Paraaortic lymph node (tissue), 1 donor: ENCODE measurements around the genes PDCD6IP, ARPP21 and DLEC1.

DNA sequence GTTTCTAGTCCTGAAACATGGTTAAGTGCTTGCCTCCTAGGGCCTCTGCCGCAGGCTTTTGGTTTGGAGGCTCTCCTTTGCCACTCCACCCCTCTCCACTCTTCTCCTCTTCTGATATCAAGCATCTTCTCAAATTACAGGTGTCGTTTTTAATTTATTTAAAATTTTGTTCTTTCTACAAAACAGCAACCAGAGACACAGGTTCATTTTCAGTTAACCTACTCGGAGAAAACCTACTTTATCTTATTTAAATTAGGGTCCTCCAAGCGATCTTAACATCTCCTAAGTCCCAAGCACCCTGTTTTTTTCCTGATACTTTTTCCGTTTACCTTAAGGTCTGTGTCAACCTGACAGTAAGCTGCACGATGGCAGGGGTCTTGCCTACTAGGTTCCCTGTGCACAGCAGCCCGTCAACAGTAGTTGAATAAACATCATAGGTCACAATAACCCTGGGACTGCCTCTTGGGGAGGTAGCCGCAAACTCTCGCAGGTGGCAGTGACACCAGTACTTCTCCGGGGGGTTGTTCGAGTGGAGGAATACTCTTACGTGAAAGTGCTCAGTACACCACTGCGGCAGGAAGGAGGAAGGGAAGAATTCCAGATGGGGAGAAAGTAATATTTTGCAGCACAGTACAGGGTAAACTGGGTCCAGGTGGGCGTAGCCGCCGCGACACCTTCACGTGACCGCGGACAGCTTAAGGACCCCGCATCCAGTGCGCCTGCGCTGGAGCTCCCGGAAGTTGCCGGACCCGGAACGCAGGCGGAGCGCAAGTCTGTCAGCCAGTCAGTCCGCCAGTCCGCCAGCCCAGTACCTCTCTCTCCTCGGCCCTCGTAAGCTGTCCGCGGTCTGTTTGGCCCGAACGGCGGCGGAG lies at the start of gene PDCD6IP:
PDCD6IP (plus strand) TSS at position 783 of the 872 bp plus-strand sequence.
- PRO-cap, result bidirectional peak, plus-strand start at position 787 of the sequence, minus-strand start at position 669 of the sequence

DNA sequence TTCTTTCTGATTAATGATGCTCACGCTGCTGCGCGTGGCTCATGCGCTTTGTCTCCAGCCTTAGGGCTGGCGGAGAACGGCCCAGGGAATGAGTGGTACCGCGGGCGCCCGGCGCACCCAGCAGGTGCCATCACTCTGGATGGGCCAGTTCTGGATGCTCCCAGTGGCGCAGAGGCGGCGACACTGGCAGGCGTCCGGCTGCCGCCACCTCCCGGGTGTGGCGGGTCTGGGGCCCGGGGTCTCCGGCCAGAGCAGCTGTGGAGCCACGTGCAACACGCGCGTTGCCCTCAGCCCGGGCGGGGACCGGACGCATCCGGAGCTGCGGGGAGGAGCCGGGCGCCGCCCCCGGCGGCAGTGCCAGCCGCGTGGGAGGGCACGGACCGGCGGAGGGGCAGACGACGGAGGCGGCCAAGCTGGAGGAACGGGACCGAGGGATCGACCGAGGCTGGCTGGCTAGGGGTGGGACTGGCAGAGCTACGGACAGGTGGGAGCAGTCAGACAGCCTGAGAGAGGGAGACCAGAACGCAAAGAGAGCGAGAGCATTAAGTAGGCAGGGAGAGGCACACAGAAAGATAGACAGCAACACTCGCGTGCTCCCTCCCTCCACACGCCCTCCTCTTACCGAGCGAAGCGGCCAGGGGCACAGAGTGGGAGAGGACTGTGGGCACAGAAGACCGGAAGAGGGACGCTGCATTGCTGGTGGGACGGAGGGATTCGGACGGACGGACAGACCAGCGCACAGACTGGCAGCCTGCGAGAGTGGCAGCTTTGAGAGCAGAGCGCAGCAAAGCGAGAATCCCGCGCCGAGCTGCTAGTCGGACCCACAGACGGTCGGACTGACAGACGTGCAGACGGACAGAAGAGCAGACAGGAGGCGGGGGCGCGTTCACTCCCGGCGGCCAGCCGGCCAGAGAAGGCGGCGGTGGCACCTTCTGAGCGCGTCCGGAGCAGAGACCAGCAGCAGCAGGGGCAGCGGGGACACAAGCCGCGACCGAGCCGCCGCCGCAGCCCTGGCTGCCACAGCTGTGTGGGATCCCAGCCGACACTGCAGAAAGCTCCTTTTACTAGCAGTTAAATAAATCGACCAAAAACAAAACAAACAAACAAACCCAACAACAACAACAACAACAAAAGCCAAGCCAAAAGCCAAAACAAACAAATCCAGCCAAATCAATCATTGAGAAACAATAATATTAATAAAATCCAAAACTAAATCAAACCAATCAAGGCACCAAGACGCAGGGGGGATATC lies at the start of gene ARPP21:
ARPP21 (plus strand) TSS at position 394 of the 1,252 bp plus-strand sequence.
- PRO-cap, result no peak

DNA sequence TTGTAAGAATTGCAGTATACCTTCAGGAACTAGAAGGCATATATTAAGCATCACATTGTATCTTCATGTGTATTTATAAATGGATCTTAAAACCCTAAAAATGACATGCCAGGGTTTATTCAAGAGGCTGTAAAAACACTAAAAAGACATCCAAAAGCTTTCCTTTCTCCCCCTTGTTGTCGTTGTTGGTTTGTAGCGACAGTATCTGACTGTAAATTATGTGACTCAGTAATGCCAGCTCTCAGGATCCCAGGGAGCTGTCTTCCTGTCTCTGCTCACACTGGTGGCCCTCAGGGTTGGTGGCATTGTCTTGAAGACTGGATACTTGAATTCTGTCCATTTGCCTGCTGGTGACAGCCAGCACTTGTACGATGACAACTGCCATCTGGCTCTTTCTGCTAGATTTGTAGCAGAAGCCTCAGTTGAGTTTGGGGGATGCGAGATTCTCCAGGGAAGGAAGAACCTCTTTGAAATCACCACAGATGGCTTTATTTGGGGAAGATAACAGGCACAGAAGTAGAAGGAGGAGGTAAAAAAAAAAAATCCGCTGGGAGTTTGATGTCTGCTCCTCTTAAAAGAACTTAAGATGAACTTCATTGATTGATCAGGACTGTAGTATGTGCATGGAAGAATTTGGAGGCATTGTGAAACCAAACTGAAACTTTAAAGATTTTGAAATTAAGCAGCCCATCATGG lies 120.8 kb downstream of the ARPP21 start:
- PRO-cap, result no peak

GRCh38 chr3:36136411-36136869 lies 243.9 kb upstream of the STAC start:
- PRO-cap, result no peak

GRCh38 chr3:36453010-36453615 lies 72.8 kb downstream of the STAC start:
- PRO-cap, result no peak

GRCh38 chr3:36856280-36856758 lies 88.5 kb downstream of the TRANK1 start:
- PRO-cap, result no peak

- PRO-cap, result no peak
Observed at GRCh38 chr3:36905348-36905603, 39.6 kb downstream of the TRANK1 start.

- PRO-cap, result no peak
Observed at GRCh38 chr3:37052935-37054079, 60.0 kb downstream of the MLH1 start.

- PRO-cap, result no peak
Observed at GRCh38 chr3:37054938-37055442, 61.7 kb downstream of the MLH1 start.

- PRO-cap, result no peak
Observed at GRCh38 chr3:37162573-37163927, 11.3 kb downstream of the LRRFIP2 start.

GRCh38 chr3:37221181-37221803 lies 21.8 kb upstream of the GOLGA4 start:
- PRO-cap, result no peak

- PRO-cap, result no peak
Observed at GRCh38 chr3:37299217-37299535, 56.1 kb downstream of the GOLGA4 start.

DNA sequence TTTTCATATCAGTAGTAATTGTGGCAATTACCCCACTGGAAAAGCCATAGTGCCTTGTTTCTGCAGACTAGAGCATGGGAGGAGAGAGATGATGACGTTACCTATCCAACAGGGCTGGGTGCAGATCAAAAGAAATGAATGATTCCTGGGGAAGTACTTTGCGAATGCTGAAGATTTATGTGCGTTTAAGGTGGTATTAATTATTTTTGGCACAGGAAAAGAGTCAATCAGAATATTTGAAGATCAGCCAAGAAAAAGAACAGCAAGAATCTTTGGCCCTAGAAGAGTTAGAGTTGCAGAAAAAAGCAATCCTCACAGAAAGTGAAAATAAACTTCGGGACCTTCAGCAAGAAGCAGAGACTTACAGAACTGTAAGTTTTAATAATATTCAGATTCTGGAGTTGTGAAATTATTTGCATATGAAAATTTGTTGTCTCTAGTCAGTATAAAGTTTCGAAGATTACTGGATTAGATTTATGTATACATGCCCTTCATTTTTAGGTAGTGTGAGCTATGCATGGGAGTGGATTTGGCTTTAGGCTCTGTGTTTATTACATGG lies 78.5 kb downstream of the GOLGA4 start:
- PRO-cap, result no peak

GRCh38 chr3:37323949-37324396 lies 80.9 kb downstream of the GOLGA4 start:
- PRO-cap, result no peak

GRCh38 chr3:37545586-37546014 lies 93.7 kb downstream of the ITGA9 start:
- PRO-cap, result unidirectional peak, minus-strand start at chr3:37545642

GRCh38 chr3:38039022-38039847 lies at the start of gene DLEC1:
Gene DLEC1 (plus strand): TSS chr3:38039208.
- PRO-cap, result no peak

- PRO-cap, result no peak
Observed at GRCh38 chr3:38135674-38136231, 1.2 kb downstream of the ACAA1 start.

- PRO-cap, result bidirectional peak, plus-strand start at chr3:38165202, minus-strand start at chr3:38165017
Observed at GRCh38 chr3:38164276-38165330, 734 bp upstream of the OXSR1 start.

DNA sequence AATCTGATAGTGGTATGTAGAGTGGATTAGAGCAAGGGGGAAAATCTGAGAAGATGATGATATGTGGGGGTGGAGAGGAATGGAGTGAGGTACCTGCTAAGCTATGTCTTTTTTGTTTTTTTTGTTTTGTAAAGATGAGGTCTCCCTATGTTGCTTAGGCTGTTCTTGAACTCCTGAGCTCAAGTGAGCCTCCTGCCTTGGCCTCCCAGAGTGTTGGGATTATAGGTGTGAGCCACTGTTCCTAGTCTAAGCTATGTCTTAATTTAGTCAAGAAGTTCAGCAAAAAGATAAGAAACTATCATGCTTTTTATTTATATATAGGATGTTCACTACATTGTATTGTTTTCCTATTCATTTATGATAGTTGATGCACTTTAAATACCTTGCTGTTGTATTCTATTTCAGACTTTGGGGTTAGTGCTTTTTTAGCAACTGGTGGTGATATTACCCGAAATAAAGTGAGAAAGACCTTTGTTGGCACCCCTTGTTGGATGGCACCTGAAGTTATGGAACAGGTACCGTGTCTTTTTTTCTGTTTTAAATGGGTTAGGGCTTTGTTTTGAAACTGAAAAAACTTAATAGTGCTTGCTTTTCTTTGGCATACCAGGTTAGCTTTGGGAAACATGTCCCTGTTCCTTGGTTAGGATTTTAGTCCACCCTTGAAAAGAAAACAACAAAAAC lies 44.3 kb upstream of the SLC22A13 start:
- PRO-cap, result no peak

GRCh38 chr3:38449921-38450266 lies 3.8 kb upstream of the ACVR2B start:
- PRO-cap, result no peak